Airway epithelial cell (primary cell): ENCODE data around the genes BOC and SIDT1.

DNA sequence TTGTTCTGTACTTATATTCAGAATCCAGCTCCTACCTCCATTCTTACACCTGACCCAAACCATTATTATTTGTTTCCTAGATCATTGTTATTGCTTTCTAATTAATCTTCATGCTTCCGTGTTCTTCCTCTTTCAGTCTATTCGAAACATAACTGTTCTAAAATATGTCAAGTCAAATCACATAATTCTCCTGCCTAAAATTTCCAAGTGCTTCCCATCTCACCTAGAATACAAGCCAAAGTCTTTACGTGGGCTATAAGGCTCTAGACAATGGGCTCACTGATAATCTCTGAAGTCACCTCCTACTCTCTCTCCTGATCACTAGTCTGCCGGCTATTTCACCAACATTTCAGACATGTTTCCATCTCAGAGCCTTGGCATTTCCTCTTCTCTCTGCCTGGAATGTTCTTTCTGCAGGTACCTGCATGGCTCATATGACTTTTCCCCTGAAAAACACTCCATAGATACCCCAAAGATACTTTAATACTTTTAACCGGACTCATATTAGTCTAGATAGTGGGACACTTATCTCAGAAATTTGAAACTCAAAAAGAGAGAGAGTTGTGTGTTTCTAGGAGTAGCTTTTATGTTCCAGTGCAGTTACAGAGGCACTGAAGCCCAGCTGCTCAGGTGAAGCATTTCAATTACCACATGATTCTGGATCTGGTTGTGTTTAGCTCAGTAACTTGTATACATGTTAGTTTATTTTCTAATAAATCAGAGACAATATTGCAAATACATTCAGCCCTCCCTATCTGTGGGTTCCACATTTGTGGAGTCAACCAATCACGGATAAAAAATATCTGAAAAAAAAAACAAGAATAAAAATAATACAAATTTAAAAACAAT is 32.7 kb downstream of the CD200 start:
- RAMPAGE, long total RNA, result no peak

- RAMPAGE, long total RNA, result no peak
Measured at GRCh38 chr3:112424409-112424898, 74.8 kb downstream of the BTLA start.

GRCh38 chr3:112498659-112499251 is 517 bp downstream of the BTLA start:
- RAMPAGE, long total RNA, result no peak

DNA sequence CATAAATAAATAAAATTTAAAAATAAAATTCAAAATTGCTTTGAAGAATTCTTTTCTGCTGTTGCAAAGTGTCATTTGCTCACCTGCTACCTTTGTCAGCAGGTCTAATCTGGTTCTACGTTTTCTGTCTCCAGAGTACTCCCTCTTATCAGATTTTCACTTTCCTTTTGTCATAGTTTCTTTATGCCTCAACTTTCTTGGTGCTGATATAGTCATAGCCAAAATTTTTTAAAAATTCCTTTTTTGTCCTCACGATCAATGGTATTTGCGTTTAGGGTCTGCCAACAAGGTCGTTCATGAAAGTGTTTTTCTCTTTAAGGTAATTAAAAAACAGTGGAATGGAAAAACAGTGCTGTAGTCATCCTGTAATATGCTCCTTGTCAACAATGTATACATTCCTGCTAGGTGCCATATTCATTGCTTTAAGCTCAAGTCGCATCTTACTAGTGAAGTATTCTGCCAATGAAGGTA is 1.3 kb downstream of the SLC35A5 start:
- RAMPAGE, long total RNA, result no peak

DNA sequence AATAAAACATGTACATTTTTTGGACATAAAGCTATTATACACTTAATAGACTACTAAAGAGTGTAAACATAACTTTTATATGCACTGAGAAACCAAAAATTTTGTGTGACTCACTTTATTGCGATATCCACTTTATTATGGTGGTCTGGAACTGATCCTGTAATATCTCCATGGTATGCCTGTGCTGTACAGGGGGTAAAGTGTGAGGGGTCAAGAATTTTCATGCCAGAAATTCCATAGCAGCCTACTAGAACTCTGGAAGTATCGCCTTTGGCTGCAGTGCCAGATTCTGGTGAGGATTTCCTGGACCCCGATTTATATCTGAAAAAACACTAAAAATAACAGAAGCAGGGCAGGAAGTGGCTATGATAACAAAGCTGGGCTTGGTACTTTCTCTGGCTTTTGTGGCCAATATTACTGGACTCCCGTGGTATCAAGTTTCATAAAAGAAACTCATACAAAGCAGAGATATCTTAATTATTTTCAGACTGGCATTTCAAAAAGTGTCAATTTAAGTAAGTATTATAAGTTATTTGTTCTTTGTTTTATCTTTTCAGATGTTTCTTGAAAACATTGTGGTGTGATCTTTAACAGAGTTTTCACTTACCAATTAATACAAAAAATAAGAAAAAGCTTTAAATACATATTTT is 36.4 kb downstream of the CCDC80 start:
- RAMPAGE, long total RNA, result no peak

DNA sequence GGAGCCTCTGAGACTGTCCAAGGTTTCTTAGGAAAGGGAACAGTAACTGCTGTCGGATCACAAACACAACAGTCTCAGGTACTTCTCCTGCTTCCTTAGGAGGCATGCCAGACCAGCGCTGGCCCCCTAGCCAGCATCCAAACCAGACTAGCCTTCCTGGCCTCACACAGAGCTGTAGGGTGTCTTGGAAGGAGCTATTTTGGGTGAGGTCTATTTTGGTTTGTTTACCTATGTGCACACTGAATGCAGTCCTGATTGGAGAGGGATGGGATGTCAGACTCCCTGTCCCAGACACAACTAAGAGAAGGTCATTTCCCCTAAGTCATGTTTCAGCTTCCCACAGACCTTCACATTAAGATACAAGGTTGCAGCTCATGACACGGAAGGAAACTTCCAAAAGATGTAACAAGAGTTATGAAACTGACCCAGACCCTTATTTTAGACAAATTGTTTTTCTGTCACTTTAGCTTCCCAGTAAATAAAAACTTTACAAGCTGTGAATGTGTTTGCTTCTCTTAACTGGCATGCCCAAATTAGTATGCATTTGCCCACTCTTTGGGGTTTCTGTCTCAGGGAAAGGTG is 28.7 kb downstream of the CCDC80 start:
- RAMPAGE, long total RNA, result no peak

DNA sequence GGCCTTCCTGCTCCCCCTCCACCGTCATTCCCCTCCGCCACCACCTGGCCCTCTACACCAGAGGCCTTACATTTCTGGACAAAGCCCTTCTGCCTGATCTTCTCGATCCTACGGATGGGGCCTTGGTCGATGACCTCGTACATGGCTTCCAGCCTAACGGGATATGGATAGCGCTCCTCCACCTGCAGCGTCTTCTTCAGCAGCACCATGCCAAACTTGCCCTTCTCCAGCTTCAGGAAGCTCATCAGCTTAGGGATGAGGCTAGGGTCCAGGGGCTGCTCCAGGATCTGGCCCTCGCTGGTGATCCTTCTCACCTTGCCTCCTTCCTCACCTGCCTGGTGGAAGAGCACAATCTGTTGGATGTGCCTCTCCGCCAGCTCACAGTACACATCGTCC is 1.9 kb downstream of the CCDC80 start:
- RAMPAGE, long total RNA, result no peak

GRCh38 chr3:112676659-112677361 is 35.9 kb upstream of the CCDC80 start:
- RAMPAGE, long total RNA, result no peak

DNA sequence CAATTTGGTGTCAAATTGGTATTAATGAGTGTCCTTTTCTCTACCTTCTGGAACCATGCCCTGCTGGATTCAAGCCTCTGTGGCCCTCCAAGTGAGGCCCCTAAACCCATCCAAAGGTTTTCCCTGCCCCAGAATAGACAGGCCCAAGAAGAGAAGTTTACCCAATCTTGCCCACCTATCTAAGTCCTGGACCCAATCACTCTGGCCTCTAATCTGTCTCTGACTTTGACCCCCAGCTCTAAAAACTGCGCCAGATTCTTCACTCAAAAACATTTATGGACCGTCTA is 69.2 kb downstream of the CD200R1L start:
- RAMPAGE, long total RNA, result no peak

GRCh38 chr3:112779752-112780638 is 66.7 kb downstream of the CD200R1L start:
- RAMPAGE, long total RNA, result no peak

DNA sequence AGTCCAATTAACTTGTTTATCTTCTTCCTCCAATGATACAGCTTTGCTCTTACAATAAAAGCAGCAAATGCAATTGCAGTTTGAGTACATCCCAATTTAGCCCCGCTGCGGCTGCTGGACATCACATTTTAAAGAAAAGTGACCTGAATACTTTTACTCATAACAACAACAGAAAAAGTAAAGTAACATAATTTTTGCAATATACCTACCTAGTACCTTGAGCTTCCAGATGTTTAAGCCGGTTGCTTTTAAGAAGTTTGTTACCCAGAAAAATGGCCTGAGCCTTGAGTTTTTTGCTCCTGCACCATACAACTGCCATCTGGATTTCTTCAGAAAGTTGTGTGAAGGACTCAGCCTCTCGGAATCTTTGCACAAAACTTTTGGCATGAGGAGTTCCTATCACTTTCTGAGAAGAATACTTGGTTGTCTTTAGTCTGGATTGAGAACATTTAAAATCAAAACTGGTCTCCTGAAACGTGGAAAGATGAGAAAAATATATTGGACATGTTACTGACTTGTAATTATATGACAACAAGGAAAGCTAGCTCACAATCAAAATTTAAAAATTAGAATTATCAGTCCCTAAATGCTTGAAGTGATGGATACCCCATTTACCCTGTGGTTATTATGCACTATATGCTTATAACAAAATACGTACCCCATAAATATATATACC is 11.4 kb downstream of the NEPRO start:
- RAMPAGE, long total RNA, result no peak

GRCh38 chr3:113193153-113193735 is 18.1 kb upstream of the BOC start:
- RAMPAGE, long total RNA, result no peak

GRCh38 chr3:113211188-113212257 is at the start of gene BOC:
TSS of gene BOC (plus strand) at chr3:113211557.
- RAMPAGE, long total RNA, result no peak

DNA sequence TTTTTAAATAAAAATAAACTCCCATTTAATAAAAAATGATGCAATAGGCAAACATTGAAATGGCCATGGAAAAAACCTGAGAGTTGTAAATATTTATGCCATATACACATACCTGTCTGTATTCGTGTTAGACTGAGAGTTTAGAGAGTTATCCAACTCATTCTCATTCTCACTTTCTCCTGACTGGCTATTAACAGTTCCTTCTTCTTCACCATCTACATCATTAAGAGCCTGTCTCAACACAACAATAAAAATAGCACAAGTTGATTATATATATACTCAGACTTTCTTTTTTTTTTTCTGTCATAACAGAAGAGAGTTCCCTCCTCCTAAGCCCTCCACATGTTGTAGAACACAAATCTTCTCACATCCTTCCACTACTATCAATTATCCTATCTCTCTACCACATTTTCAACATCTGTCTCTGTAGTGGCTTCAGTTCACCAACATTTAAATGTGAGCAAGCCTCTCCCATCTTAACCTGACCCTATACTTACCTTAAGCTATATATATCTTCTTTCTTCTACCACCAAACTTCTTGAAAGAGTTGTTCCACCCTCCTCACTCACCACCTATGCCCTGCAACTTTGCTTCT is 26.0 kb downstream of the SPICE1 start:
- RAMPAGE, long total RNA, result no peak

- RAMPAGE, long total RNA, result no peak
Measured at GRCh38 chr3:113531892-113532664, at the start of gene SIDT1. TSS of gene SIDT1 (plus strand) at chr3:113532555.

- RAMPAGE, long total RNA, result no peak
Measured at GRCh38 chr3:114011127-114011437, 45.2 kb downstream of the CCDC191 start.

GRCh38 chr3:114294766-114295441 is 1.1 kb downstream of the TIGIT start:
- RAMPAGE, long total RNA, result no peak

DNA sequence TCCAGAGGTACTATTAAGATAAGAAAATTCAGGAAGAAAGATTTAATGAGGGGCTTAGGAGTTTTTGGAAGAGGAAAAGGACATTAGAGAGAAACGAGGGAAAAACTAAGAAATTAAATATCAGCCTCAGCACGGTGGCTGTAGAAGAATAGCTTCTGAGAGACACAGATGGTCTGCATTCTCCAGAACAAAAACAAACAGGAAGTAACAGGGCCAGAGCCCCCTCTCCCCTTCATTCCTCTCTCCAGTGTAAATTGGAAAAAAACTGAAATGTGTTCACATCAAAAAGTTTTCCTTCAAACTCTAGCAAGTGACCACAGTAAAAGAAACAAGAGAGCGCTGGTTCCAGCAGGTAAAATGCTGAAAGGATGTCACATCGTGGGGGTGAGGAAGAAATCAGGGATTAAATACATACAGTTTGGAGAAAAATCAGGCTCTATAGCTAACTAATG is 116.5 kb downstream of the TIGIT start:
- RAMPAGE, long total RNA, result no peak

- RAMPAGE, long total RNA, result no peak
Measured at GRCh38 chr3:114417245-114417628, 123.4 kb downstream of the TIGIT start.

GRCh38 chr3:114474869-114475386 is 181.1 kb downstream of the TIGIT start:
- RAMPAGE, long total RNA, result no peak